H1 (cell line): ENCODE measurements around the genes EIF5A, ACAP1, TNK1, SPEM1, CHRNB1, ZBTB4, CD68 and CHD3.

GRCh38 chr17:7307500-7308511 lies at the start of gene EIF5A:
TSS of gene EIF5A (plus strand) at chr17:7307628.
- RRBS = 1% methylated on average over 47 of the region's 121 CpGs
CAGE:
- cytosol, long polyA plus RNA = start-site peak on the plus strand at chr17:7307535-7307676, 2,430 reads; start-site peak on the plus strand at chr17:7308344-7308410, 545 reads
- long polyA plus RNA = no peak
- nucleus, long polyA plus RNA = start-site peak on the plus strand at chr17:7307557-7307676, 863 reads; start-site peak on the plus strand at chr17:7307981-7308008, 85 reads; start-site peak on the plus strand at chr17:7308273-7308431, 258 reads

DNA sequence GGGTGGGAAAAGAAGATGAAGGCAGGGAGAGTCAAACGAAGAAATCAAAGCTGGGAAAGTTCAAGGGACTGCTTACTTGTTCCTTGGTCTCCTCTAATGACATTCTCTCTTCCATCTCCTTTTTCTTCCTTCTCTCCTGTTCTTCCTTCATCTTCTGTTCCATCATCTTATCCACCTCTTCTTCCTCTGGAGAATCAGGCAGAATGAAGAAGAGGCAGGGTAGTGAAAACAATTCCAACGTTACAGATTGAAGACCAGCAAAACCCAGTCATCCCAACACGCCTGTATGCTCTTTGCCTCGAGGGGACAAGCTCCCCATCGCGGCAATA lies 784 bp downstream of the GPS2 start:
- RRBS = no CpG with 5 or more reads among the region's 6 CpGs
CAGE:
- cytosol, long polyA plus RNA = no peak
- long polyA plus RNA = start-site peak on the minus strand centred at position 177 of the sequence, 25 bp wide, 21 and 19 reads in 2 replicates
- nucleus, long polyA plus RNA = start-site peak on the minus strand centred at position 147 of the sequence, 80 bp wide, 15 reads; start-site peak on the minus strand centred at position 295 of the sequence, 43 bp wide, 15 reads

DNA sequence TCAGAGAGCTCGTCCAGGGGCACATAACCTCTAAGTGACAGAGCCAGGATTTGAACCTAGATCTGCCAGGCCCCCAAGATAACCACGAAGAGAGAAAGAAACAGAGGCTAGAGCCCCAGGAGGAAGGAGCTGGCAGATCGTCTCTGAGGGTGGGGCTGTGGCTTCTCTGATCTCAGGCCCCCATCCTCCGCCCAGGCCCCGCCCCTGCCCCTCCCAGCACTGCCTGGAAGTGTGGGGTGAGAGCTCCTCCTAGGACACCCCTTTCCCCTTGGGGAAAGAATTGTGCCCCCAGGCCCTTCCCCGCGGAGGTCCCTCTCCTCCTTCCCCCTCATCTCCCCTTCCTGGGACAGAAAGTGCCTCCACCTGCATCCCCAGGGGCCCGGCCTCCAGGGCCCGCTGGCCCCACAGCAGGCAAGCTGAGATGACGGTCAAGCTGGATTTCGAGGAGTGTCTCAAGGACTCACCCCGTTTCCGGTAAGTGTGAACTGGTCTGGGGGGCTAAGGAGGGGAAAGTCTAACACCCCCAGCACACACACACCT lies at the start of gene ACAP1:
ACAP1 (plus strand) TSS at position 216 of the 540 bp plus-strand sequence.
- RRBS = 38% methylated on average over 5 of the region's 13 CpGs
CAGE:
- cytosol, long polyA plus RNA = start-site peak on the plus strand centred at position 249 of the sequence, 69 bp wide, 202 reads
- long polyA plus RNA = start-site peak on the plus strand centred at position 236 of the sequence, 45 bp wide, 93 and 184 reads in 2 replicates
- nucleus, long polyA plus RNA = start-site peak on the plus strand centred at position 246 of the sequence, 63 bp wide, 272 reads

DNA sequence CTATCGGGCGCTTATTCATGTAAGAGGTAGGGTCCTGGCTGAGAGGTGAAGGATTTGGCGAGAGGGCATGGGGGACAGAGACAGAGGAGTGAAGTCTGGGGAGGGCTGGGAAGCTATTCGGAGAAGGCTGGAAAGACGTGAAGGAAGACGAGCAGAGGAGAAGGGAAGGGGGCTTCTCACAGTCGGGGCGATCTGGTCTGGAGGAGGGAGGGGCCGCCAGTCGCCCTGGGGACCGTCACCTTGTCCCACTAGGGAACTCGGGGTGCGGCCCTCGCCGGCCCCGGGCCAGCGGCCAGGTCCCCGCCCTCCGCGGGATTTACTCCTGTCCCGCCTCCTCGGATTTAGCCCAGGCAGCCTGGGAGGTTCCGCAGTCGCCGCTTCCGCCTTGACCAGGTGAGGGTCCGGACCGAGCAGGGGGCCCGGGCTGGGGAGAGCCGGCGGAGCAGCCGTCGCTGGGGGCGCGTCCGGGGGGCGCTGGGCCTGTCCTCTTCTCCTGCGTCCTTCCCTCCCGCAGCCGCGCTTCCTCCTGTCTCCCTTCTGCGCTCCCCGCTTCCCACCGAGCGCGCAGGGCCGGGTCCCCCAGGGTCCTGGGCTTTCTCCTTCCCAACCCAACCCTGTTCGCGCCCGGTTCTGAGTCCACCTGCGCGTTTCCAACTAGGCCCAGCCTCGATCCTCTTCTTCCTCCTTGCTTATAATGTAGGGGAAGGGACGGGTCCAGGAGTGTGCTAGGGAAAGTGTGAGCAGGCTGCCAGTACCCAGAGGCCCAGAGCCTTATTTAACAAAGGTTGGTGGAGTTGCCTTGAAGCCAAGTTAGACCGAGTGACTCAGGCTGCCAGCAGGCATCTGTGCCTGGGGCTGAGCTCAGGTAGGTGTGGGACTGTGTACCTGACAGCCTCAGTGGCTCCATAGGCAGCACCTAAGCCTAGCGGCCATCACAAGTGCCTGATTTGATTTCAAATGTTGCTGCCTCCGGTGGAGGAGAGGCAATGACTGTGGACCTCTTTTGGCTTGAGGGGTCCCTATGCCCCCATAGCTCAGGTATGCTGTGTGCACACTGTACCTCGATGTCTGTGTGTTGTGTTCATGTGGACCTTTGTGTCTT lies at the start of gene TNK1:
TNK1 (plus strand) TSS at position 368 of the 1,102 bp plus-strand sequence.
- RRBS = 3% methylated on average over 9 of the region's 58 CpGs
CAGE:
- cytosol, long polyA plus RNA = no peak
- long polyA plus RNA = no peak
- nucleus, long polyA plus RNA = no peak

GRCh38 chr17:7417912-7418663 lies 2.0 kb upstream of the SPEM1 start:
- RRBS = 83% methylated on average over 6 of the region's 21 CpGs
CAGE:
- cytosol, long polyA plus RNA = no peak
- long polyA plus RNA = no peak
- nucleus, long polyA plus RNA = no peak

GRCh38 chr17:7420271-7420490 lies at the start of gene SPEM1:
TSS of gene SPEM1 (plus strand) at chr17:7420324.
- RRBS = no CpG with 5 or more reads among the region's 9 CpGs
CAGE:
- cytosol, long polyA plus RNA = no peak
- long polyA plus RNA = no peak
- nucleus, long polyA plus RNA = no peak

DNA sequence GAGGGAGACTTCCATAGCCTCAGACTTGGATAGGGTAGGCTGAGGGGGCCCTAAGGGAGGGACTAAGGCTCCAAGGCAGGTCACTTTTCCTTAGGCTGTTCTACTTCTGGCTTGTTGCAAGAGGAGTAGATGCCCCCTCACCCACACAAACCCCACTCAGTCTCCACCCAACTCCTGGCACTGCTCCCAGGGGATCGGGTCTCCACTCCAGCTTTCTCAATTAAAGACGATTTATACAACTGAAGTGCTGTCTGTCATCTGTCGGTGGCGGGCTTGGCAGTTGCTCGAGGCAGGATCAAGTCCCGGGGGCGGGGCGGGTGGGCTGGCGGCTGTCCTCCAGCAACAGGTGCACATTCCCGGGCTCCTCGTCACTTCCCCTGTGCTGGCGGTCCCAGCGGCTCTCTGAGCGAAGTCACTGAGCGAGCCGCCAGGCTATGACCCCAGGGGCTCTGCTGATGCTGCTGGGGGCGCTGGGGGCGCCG lies at the start of gene CHRNB1:
CHRNB1 (plus strand) TSS at position 368 of the 482 bp plus-strand sequence.
- RRBS = 6% methylated on average over 5 of the region's 19 CpGs
CAGE:
- cytosol, long polyA plus RNA = start-site peak on the plus strand centred at position 366 of the sequence, 100 bp wide, 39 reads
- long polyA plus RNA = start-site peak on the plus strand centred at position 365 of the sequence, 107 bp wide, 26 and 40 reads in 2 replicates
- nucleus, long polyA plus RNA = start-site peak on the plus strand centred at position 91 of the sequence, 92 bp wide, 16 reads; start-site peak on the plus strand centred at position 193 of the sequence, 11 bp wide, 14 reads

- RRBS = no CpG with 5 or more reads among the region's 7 CpGs
CAGE:
- cytosol, long polyA plus RNA = no peak
- long polyA plus RNA = no peak
- nucleus, long polyA plus RNA = no peak
Observed at GRCh38 chr17:7448436-7448909, 3.6 kb downstream of the CHRNB1 start.

GRCh38 chr17:7462179-7462639 lies 17.2 kb downstream of the ZBTB4 start:
- RRBS = 86% methylated on average over 6 of the region's 18 CpGs
CAGE:
- cytosol, long polyA plus RNA = no peak
- long polyA plus RNA = no peak
- nucleus, long polyA plus RNA = no peak

- RRBS = 1% methylated on average over 47 of the region's 110 CpGs
CAGE:
- cytosol, long polyA plus RNA = no peak
- long polyA plus RNA = no peak
- nucleus, long polyA plus RNA = start-site peak on the minus strand at chr17:7479349-7479646, 38 reads
Observed at GRCh38 chr17:7478875-7479912, at the start of gene ZBTB4. TSS of gene ZBTB4 (minus strand) at chr17:7479631.

GRCh38 chr17:7498880-7499648 lies 17.8 kb downstream of the SLC35G6 start:
- RRBS = no CpG with 5 or more reads among the region's 19 CpGs
CAGE:
- cytosol, long polyA plus RNA = no peak
- long polyA plus RNA = no peak
- nucleus, long polyA plus RNA = no peak

- RRBS = no CpG with 5 or more reads among the region's 5 CpGs
CAGE:
- cytosol, long polyA plus RNA = no peak
- long polyA plus RNA = no peak
- nucleus, long polyA plus RNA = no peak
Observed at GRCh38 chr17:7504650-7504996, 23.4 kb downstream of the SLC35G6 start.

- RRBS = no CpG with 5 or more reads among the region's 15 CpGs
CAGE:
- cytosol, long polyA plus RNA = no peak
- long polyA plus RNA = no peak
- nucleus, long polyA plus RNA = no peak
Observed at GRCh38 chr17:7510533-7511383, 29.5 kb downstream of the SLC35G6 start.

DNA sequence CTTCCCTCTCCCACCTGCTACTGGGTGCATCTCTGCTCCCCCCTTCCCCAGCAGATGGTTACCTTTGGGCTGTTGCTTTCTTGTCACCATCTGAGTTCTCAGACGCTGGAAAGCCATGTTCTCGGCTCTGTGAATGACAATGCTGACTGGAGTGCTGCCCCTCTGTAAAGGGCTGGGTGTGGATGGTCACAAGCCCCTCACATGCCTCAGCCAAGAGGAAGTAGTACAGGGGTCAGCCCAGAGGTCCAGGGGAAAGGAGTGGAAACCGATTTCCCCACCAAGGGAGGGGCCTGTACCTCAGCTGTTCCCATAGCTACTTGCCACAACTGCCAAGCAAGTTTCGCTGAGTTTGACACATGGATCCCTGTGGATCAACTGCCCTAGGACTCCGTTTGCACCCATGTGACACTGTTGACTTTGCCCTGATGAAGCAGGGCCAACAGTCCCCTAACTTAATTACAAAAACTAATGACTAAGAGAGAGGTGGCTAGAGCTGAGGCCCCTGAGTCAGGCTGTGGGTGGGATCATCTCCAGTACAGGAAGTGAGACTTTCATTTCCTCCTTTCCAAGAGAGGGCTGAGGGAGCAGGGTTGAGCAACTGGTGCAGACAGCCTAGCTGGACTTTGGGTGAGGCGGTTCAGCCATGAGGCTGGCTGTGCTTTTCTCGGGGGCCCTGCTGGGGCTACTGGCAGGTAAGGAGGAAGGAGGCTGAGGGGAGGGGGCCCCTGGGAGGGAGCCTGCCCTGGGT lies at the start of gene CD68:
CD68 (plus strand) TSS at position 604 of the 748 bp plus-strand sequence.
- RRBS = no CpG with 5 or more reads among the region's 7 CpGs
CAGE:
- cytosol, long polyA plus RNA = no peak
- long polyA plus RNA = no peak
- nucleus, long polyA plus RNA = no peak

GRCh38 chr17:7581089-7581649 lies 1.7 kb downstream of the CD68 start:
- RRBS = 93% methylated on average over 4 of the region's 13 CpGs
CAGE:
- cytosol, long polyA plus RNA = no peak
- long polyA plus RNA = no peak
- nucleus, long polyA plus RNA = no peak

DNA sequence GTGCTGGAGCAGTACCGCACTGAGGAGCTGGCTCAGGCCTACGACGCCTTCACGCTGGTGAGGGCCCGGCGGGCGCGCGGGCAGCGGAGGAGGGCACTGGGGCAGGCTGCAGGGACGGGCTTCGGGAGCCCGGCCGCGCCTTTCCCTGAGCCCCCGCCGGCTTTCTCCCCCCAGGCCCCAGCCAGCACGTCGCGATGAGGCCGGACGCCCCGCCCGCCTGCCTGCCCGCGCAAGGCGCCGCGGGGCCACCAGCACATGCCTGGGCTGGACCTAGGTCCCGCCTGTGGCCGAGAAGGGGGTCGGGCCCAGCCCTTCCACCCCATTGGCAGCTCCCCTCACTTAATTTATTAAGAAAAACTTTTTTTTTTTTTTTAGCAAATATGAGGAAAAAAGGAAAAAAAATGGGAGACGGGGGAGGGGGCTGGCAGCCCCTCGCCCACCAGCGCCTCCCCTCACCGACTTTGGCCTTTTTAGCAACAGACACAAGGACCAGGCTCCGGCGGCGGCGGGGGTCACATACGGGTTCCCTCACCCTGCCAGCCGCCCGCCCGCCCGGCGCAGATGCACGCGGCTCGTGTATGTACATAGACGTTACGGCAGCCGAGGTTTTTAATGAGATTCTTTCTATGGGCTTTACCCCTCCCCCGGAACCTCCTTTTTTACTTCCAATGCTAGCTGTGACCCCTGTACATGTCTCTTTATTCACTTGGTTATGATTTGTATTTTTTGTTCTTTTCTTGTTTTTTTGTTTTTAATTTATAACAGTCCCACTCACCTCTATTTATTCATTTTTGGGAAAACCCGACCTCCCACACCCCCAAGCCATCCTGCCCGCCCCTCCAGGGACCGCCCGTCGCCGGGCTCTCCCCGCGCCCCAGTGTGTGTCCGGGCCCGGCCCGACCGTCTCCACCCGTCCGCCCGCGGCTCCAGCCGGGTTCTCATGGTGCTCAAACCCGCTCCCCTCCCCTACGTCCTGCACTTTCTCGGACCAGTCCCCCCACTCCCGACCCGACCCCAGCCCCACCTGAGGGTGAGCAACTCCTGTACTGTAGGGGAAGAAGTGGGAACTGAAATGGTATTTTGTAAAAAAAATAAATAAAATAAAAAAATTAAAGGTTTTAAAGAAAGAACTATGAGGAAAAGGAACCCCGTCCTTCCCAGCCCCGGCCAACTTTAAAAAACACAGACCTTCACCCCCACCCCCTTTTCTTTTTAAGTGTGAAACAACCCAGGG lies 1.1 kb upstream of the TMEM88 start:
- RRBS = 3% methylated on average over 40 of the region's 77 CpGs
CAGE:
- cytosol, long polyA plus RNA = no peak
- long polyA plus RNA = no peak
- nucleus, long polyA plus RNA = no peak

GRCh38 chr17:7855454-7855712 lies 517 bp downstream of the TMEM88 start:
- RRBS = no CpG with 5 or more reads among the region's 26 CpGs
CAGE:
- cytosol, long polyA plus RNA = no peak
- long polyA plus RNA = no peak
- nucleus, long polyA plus RNA = no peak

DNA sequence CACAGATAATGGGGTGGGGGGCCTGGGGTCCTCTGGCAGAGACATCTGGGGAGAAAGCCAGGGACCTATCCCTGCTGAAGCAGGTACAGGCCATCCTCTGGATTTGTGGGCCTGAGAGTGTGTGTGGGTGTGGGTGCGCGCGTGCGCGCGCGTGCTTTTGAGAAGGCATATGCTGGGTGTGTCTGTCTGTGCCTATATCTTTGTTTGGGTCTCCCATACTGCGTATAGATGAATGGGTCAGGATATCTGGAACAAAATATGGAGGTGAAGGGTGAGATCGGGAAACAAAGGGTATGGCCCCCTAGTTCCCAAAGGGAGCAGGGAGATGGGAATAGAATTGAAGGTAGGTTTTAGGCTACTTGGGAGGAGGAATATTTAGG lies at the start of gene CHD3:
CHD3 (plus strand) TSS at position 195 of the 380 bp plus-strand sequence.
- RRBS = no CpG with 5 or more reads among the region's 9 CpGs
CAGE:
- cytosol, long polyA plus RNA = no peak
- long polyA plus RNA = no peak
- nucleus, long polyA plus RNA = no peak

GRCh38 chr17:7890489-7891226 lies 2.1 kb downstream of the CHD3 start:
- RRBS = no CpG with 5 or more reads among the region's 17 CpGs
CAGE:
- cytosol, long polyA plus RNA = no peak
- long polyA plus RNA = start-site peak on the plus strand at chr17:7890526-7890734, 47 and 24 reads in 2 replicates
- nucleus, long polyA plus RNA = start-site peak on the plus strand at chr17:7890535-7890649, 18 reads; start-site peak on the plus strand at chr17:7890724-7890734, 7 reads

DNA sequence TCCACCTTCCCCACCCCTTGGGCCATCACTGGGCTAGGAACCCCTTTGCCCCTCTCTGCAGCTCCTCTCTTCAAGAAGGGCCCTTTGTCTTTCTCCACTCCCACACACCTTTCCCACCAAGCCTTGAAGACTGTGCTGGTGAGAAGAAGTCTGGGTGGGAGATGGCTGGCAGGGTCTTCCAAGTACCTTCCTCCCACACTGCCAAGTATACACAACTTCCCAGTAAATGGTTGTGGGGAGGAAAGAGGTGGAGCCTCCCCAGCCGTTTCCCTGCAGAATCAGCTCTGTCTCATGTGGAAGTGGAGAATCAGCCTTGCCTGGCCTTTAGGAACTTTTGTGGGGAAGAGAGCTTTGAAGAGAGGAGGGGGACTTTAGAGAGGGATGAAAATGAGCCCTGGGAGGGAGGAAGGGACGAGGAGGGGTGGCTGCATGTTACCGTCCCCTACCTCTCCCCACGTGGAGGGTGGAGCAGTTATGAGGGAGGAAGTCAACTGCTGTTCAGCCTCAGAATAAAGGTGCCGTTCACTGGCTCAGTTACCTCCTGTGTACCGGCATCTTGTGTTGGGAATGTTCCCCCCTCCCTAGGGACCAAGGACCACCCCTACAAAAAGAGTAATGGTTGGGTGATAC lies 4.3 kb downstream of the RNF227 start:
- RRBS = no CpG with 5 or more reads among the region's 6 CpGs
CAGE:
- cytosol, long polyA plus RNA = no peak
- long polyA plus RNA = no peak
- nucleus, long polyA plus RNA = no peak